ENCODE measurements around the genes OR4X2, TRIM51G, OR4C15, OR8J3, OR8K1, OR8J1, OR8U3, OR5M3, PRG3 and SMTNL1.

DNA sequence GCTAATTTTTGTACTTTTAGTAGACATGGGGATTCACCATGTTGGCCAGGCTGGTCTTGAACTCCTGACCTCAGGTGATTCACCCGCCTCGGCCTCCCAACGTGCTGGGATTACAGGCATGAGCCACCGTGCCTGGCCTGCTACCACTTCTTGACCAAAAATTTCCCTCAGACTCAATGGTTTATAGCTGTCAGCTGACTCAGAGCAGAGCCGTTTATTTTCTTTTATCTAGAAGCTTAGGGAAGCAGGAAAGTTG lies 56.3 kb upstream of the PTPRJ start:
- PRO-cap, result no peak

GRCh38 chr11:47991235-47991868 lies 11.0 kb downstream of the PTPRJ start:
- PRO-cap, result no peak

DNA sequence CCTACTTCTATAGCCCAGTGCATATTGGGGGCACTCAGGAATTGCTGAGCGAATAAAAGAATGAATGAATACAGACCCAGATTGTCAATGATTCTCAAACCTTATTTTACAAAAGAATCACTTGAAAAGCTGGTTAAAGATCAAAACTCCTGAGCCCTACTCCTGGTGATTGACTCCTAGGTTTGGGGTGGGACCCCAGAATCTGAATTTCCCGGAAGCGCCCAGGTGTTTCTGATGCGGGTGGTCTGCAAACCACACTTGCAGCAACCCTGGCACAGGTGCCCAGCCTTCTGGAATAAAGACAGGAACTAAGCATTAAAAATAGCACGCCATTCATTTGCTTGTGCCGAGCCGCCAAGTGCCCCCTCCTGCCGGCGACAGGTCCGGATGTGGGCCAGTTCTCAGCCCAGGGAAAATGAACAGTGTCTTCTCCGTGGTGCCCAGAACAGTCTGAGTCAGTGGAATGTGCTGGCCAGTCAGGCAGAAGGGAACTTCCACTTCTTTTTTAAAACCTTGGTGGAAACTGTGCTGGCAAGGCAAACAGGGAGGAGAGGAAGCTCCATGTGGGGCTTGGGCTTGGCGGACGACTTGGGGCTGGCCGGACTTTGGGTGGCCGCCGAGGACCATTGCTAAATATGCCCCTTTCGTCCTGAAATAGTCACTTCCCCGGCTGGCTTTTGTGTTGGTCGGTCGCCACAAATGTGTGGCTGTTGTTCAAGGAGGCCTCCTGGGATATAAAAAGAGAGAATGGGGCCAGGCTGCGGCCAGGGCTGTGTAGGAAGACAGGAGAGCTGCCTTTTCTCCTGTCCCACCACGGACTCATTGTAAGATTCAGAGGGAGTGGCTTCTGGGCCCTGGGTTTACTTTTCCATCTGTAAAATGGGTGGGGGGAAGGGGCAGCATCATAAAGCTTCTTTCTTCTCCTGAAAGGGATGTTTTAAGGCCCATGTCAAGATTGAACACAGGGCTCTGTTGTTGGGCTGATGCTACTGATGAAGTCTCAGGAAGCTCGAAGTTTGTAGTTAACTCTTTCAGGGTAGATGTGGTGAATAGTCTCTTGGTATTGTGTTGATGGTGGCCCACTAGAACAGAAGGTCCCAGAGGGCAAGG lies 100.9 kb downstream of the PTPRJ start:
- PRO-cap, result unidirectional peak, plus-strand start at position 451 of the sequence

DNA sequence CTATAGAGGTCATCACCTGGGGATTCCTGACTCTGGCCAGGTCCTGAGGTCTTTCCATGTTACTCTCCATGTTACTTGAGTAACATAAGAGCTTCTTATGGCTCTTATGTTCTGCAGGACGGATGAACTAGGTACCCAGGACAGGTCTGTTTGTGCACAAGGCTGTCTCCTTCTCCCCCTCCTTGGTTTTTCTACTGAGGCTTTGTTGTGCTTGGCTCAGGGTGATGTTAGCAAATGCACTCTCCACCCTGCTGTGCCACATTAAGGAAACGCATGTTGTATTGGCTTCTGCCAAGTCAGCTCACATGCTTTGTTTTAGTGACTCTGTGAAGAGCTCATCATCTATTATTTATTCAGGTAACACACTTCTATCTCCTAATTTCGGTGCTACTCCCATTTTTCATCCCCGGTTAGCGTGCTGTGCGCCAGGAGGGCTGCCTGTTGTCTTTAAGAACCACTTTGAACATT lies 108.3 kb downstream of the PTPRJ start:
- PRO-cap, result no peak

- PRO-cap, result no peak
Measured at GRCh38 chr11:48139312-48139995, 77.2 kb upstream of the OR4B1 start.

DNA sequence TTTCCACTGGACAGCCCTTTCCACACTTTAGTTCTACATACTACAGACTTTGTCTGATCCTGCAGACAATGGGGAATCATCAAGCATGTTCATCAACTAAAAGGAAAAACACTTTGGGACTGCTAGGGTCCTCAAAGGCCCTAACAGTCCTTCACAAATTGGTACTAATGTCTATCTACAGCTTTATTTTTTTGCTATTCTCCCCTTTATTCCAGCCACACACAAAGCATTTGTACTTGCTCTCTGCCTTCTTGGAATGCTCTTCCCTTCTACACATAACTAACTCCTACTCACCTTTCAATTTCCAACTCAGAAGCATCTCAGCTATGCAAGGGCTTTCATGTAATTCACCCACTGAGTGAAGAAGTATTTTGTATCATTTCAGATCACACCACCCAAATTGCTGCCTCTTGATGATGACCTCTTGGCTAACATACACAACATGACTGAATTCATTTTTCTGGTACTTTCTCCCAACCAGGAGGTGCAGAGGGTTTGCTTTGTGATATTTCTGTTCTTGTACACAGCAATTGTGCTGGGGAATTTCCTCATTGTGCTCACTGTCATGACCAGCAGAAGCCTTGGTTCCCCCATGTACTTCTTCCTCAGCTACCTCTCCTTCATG lies at the start of gene OR4X2:
TSS of gene OR4X2 (plus strand) at position 443 of the 625 bp plus-strand sequence.
- PRO-cap, result no peak

DNA sequence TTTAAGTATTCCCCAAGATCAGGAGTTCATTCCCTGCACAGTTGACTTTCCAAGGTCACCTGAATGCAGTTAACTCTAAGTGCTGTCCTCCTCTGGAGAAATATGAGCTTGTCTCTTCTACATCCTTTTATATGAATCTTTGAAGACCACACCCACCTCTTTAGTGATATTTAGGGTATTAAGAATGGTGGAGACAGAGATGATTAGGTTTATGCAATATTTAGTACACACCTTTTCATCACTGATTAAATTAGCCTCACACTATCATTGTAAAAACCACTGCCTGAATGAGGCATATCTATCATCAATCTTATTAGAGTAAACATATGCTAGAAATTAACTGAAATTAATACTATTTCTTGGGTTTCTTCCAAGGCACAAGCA lies at the start of gene TRIM51G:
TSS of gene TRIM51G (minus strand) at position 96 of the 384 bp plus-strand sequence.
- PRO-cap, result no peak

- PRO-cap, result no peak
Measured at GRCh38 chr11:55554190-55554687, at the start of gene OR4C15. Gene OR4C15, plus strand, starts transcription at chr11:55554469.

- PRO-cap, result no peak
Measured at GRCh38 chr11:56140038-56140595, at the start of gene OR8J3. Gene OR8J3, minus strand, starts transcription at chr11:56140201.

- PRO-cap, result no peak
Measured at GRCh38 chr11:56345809-56346236, at the start of gene OR8K1. Gene OR8K1, plus strand, starts transcription at chr11:56346039.

- PRO-cap, result no peak
Measured at GRCh38 chr11:56354096-56354396, at the start of gene OR8J1. Gene OR8J1, plus strand, starts transcription at chr11:56354291.

DNA sequence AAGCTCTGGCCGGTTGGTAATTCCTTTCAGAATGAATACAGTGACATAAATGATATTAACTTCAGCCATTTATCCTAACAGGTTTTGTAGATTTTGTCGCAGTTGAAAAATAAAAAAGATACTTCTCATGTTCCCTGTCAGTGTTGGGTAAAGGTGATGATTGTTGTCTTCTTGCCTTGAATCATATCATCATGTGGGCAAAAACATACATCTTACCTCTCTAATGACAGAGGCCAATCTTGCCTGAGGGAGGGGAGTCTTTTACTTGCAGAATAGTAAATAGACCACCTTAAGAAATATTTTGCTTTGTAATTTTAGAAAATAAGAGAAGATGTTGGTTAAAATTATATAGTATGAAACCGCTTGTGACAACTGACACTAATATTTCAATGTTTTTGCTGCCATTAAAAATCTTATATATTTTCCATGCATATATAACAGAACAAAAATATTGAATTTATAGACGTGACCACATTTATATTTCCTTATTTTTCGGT lies at the start of gene OR8U3:
TSS of gene OR8U3 (minus strand) at position 69 of the 497 bp plus-strand sequence.
- PRO-cap, result no peak

DNA sequence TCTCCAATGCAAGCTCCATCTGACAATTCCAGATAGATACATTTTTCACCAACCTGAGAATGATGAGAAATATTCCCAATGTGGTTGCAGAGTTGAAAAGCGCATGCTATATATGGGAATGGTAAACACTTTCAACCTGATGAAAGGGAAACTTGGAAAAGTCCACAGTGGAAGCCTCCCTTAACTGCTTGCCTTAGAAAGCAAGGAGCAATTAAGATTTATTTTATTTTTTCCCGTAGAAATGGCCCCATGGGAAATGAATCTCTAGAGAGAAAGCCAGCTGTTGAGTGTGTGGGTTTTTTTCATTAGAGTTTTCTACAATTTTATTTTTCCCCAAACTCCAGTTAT lies at the start of gene OR5M3:
TSS of gene OR5M3 (minus strand) at position 185 of the 348 bp plus-strand sequence.
- PRO-cap, result no peak

GRCh38 chr11:57324027-57324780 lies 548 bp downstream of the TNKS1BP1 start:
- PRO-cap, result bidirectional peak, plus-strand start at chr11:57324339, minus-strand start at chr11:57324237; bidirectional peak, plus-strand start at chr11:57324595, minus-strand start at chr11:57324461

GRCh38 chr11:57380858-57381460 lies at the start of gene PRG3:
Gene PRG3, minus strand, starts transcription at chr11:57381150.
- PRO-cap, result no peak

GRCh38 chr11:57463159-57463915 lies 3.0 kb downstream of the RTN4RL2 start:
- PRO-cap, result no peak

- PRO-cap, result bidirectional peak, plus-strand start at chr11:57514977, minus-strand start at chr11:57514853
Measured at GRCh38 chr11:57514046-57515117, 1.1 kb downstream of the SLC43A1 start.

GRCh38 chr11:57537058-57537765 lies at the start of gene SMTNL1:
Gene SMTNL1, plus strand, starts transcription at chr11:57537595.
- PRO-cap, result unidirectional peak, plus-strand start at chr11:57537517

- PRO-cap, result no peak
Measured at GRCh38 chr11:57569271-57569871, 1.9 kb upstream of the UBE2L6 start.

DNA sequence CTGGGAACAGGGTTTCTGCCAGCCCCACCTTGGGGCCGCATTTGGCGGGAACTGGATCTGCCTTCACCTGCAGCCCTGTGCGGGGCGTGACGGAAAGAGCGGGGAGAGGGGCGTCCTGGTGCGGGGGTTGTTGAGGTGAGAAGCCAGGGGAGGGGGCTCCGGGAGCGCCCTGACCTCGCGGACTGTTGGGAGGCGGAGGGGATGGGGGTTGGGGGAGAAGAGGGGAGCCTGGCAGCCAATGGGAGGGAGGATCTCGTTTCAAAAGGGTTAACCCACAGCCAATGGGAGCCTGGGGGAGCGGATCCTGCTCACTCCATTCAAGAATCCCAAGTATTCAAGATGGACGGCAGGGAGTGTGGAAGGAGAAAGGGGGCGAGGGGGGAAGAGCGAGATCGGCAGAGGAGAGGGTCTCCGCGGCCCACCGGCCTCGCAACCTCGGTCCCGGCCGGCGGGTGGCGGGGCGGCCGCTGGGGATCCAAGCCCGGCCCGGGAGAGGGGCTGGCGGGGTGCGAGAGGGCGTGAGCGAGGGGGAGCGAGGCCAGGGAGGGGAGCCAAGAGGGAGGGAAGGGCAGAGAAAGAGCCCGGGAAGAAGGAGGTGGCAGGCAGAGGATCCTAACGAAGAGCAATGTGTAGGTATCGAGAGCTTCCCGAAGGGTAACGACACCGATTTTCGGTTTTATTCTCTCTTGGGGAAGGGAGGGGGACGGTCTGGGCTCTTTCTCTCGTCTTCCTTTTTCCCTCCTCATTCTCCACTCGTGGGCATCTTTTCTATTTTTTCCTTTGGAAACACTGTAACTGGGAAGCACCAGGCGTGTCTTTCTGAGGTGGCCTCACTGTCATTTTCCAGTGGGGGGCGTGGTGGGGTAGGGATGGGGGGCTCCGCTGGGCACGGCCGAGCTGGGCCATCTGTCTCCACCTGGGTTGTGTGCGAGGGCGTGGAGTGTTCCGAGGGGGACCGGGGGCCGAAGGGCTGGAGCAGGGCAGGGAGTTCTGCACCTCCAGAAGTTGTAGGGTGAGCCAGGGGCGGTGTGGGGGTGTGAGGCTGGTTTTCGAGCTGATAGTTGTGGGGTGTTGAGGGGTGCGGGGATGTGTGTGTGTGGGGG lies 11.3 kb downstream of the YPEL4 start:
- PRO-cap, result bidirectional peak, plus-strand start at position 571 of the sequence, minus-strand start at position 184 of the sequence; bidirectional peak, plus-strand start at position 945 of the sequence, minus-strand start at position 923 of the sequence